Hepatocyte (in vitro differentiated cells and primary cell): ENCODE data around the genes LPIN3 and GTSF1L.

DNA sequence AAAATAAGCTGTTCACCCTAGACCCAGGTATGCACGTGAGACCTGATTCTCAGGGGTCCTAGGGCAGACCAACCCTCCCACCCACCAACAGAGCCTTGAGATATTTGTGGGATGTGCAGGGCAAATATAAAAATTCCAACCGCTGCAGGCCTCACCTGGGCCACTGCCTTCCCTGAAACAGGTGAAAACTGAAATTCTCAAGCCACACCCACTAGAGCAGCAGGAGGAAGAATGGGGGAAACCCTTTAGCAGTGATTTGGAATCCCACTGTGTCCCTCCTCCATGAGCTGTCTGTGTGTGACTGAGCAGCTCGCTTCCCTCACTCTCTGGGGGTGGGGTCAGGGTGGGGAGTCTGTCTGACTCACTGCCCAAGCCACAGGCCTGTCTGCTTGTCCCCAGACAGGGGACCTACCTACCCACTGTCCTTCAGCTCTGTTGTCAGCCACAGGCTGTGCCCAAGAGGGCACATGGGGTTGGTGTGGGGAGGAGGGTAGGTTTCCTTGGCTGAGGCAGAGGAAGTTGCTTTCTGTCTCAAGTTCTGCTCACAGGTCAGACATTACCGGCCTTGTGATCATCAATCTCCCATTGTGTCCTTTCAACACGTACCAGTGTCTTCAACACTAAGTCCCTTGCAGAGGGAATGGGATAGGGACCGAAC is 127.1 kb downstream of the MAFB start:
- RAMPAGE, long total RNA = no peak
- RRBS = no CpG with 5 or more reads among the region's 6 CpGs

DNA sequence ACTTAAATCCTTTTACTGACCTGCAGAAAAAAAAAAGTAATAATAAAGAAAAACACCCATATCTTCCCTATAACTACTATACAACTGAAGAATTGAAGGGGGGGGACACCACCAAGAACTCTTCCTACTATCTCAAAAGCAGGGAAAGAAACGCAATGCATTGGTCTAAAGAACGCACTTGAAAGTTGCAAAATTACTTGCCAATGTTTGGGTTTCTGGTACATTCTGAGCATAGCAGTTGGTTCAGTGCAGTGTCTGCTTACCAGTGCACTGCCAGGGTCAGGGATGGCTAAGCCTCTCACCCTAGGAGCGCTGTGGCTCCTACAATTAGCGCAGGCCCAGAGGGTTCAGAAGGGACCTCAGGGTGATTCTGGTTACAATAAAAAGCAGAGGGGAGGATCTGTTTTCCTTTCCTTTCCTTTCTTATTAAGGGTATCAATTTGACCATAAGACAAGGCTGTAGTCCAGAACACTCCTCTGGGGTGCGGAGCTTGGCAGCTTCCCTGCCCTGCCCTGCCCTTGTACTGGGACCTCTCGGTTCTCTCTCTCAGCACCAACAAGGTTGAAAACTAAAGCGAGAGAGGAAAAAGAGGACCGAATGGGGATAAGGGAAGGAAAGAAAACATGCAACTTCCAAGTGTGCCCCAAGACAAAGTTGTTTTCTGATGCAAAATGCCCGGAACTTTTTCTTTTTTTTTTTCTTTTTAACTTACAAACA is 2.6 kb downstream of the MAFB start:
- RAMPAGE, long total RNA = no peak
- RRBS = no CpG with 5 or more reads among the region's 9 CpGs

GRCh38 chr20:40687314-40688323 is 1.4 kb downstream of the MAFB start:
- RAMPAGE, long total RNA = no peak
- RRBS = 2% methylated on average over 30 of the region's 93 CpGs

- RAMPAGE, long total RNA = no peak
- RRBS = no CpG with 5 or more reads among the region's 41 CpGs
Measured at GRCh38 chr20:40691418-40692302, 2.6 kb upstream of the MAFB start.

DNA sequence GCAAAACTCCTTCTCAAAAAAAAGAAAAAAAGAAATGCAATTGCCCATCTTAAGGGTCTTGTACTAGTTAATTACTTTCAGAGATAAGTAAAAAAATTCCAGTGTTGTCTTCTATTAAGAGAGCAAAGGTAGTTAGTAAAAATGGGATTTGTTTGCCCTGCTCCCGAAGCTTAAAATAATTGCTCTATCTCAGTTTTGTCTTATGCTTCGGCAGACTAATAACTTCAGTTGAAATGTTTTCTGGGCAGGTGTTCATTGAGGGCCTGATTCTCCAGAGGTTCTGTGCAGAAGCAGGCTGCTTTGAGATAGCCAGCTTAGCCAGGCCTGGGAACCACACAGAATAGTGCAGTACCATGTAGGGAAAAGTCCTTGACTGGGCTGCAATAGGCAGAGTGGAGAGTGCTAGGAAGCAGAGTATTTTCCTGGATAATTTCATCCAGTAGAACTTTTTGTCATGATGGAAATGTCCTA is 15.7 kb downstream of the TOP1 start:
- RAMPAGE, long total RNA = no peak
- RRBS = no CpG with 5 or more reads among the region's 2 CpGs

- RAMPAGE, long total RNA = no peak
- RRBS = no CpG with 5 or more reads among the region's 6 CpGs
Measured at GRCh38 chr20:41048533-41049312, 20.1 kb downstream of the TOP1 start.

- RAMPAGE, long total RNA = no peak
- RRBS = no CpG with 5 or more reads among the region's 1 CpG
Measured at GRCh38 chr20:41080945-41081435, 52.4 kb downstream of the TOP1 start.

DNA sequence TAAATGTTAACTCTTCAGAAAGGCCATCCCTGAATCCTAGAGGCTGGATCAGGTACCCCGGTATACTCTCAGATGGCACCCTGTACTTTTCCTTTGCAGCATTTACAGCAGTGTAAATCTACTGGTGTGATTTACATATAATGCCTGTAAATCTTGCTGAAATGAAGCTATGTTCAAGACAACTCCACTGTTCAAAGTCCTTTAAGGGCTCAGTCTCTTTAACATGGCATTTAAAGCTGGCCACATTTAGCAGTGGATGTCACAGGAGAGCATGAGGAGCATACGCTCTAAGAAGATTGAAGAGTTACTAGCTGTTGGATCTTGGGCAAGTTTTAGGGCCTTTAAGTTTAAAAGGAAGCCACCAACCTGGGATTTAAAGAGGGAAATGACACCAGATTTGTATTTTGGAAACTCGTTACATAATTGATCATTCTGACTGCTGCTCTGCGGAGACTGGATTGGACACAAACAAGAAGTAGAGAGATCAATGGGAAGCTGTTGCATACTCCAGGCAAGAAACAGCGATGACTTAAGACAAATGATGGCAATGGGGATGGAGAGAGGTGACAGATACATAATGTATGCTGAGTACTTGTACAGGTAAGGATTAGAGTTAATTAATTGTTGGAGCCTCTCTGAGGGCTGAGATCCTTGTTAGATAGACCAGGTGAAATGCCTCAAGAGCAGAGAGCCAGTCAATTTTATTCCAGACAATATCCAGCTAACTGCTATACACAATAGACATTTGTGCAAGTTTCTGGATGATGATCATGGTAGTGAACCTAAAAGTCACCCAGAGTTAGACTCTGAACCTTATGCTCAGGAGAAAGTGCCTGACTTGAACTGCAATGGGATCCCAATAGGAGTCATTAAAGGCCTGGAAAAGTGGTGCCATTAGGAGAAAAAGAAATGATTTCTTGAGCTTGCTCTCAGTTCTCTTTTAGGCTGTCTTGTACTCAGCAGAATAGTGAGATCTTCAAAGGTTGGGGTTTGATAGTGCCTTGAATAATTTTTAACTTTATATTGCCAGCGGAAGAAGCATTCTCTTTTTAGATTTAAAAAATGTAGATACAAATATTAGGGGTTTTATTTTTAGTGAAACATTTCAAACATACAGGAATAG is 33.1 kb upstream of the PLCG1 start:
- RAMPAGE, long total RNA = no peak
- RRBS = no CpG with 5 or more reads among the region's 6 CpGs

DNA sequence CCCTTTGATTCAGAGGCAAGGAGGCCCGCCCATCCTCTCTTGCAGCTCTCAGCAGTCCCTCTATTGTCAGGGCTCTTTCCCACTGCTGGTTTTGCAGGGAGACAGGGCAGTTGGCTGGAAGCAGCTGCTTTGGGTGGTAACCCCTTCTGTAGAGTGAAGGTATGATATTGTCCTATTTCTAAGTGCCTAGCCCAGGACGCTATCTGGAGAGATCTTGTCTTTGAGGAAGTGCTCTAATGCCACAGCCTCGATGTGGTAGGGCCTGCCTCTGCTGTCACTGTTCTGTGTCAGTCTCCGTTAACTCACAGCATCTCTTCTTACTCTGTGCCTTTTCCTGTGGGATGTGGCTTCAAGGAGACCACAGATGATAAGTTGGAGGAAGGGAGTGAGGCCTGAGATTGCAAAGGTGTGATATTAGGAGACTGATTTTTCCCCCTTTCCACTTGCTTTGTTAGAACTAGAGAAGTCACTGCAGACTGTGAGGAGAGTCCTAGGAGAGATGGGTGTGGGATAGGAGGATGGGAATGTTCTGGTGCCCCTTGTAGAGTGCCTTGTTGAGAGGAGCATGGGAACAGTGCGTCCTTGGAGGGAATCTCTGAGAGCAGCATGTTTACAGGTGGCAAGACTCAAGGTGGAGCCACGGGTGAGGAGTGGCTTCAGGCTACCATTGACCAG is 5.8 kb downstream of the PLCG1 start:
- RAMPAGE, long total RNA = no peak
- RRBS = no CpG with 5 or more reads among the region's 6 CpGs

DNA sequence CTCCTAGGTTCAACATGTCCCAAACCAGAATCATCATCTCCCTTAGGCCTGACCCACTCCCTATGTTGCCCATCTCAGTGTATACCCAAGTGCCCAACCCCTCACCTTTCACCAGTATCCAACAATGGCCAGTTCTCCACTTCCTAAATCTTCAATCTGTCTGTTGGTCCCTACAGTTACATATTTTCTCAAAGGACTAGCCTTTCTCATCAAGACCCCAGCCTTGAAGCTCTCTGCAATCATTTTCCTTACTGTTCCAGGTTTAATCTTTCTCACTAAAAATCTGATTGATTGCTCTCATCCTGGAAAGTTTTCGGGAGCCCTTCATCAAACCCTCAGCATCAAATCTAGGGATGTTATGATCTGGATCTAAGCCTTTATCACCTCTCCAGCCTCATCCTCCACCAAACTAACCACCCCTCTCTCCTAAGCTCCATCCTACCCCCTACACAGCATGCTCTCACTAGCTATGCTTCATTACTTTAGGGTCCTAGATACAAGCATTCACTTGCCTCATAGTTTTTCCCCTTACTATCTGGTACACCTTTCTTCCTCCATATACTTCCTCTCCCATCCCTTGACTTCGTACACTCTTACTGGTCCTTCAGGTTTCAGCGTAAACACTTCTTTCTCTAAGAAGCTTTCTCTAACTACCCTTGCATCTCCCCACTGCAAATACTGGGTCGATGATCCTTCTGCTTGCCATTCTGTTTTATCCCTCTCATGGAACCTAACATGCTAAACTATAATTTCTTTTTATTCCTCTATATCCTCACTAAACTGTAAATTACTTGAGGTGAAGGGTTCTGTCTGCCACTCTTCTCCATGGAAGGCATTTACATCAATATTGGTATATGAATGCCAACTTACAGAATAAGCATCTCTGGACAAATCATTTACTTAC is 32.9 kb downstream of the ZHX3 start:
- RAMPAGE, long total RNA = no peak
- RRBS = no CpG with 5 or more reads among the region's 4 CpGs

DNA sequence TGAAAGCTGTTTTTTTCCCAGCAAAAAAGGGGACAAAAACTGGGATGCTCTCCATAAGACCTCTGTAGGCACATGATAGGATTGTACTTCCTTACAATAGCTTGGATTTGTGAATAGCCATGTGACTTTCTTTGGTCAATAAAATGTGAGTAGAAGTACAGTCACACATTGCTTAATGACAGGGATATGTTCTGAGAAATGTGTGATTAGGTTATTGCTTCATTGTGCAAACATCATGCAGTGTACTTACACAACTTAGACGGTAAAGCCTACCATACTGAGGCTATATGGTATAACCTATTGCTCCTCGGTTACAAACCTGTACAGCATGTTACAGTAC is 4.1 kb upstream of the ZHX3 start:
- RAMPAGE, long total RNA = no peak
- RRBS = no CpG with 5 or more reads among the region's 2 CpGs

DNA sequence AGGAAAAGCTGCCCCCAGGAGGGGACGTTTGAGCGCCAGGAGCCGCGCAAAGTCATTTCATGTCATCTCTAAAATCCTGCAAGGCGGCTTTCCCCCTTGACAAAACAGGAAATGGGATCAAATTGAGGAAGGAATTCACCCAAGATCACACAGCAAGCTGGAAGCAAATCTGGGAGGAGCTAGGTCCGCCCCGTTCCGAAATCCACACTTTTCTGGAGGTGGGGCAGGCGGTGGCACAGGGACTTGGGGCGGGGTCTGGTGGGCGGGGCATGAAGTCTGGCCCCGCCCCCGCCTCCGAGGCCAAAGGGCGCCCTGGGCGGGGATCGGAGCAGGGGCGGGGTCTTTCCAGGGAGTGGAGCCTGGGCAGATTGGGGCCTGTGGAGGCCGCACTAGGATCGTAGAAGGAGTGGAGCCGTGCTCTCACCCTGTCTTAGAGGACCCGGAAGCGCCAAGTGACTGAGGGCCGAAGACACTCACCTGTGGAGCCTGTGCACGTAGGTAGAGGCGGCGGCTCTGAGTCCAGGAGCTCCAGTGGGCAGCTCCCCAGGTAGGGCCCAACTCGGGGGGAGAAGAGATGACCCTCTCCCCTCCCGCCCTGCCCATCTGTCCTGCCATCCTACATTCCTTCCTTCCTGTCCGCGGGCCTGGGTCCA is at the start of gene LPIN3:
LPIN3 (plus strand) TSS at position 366 of the 653 bp plus-strand sequence.
- RAMPAGE, long total RNA = no peak
- RRBS = no CpG with 5 or more reads among the region's 31 CpGs

DNA sequence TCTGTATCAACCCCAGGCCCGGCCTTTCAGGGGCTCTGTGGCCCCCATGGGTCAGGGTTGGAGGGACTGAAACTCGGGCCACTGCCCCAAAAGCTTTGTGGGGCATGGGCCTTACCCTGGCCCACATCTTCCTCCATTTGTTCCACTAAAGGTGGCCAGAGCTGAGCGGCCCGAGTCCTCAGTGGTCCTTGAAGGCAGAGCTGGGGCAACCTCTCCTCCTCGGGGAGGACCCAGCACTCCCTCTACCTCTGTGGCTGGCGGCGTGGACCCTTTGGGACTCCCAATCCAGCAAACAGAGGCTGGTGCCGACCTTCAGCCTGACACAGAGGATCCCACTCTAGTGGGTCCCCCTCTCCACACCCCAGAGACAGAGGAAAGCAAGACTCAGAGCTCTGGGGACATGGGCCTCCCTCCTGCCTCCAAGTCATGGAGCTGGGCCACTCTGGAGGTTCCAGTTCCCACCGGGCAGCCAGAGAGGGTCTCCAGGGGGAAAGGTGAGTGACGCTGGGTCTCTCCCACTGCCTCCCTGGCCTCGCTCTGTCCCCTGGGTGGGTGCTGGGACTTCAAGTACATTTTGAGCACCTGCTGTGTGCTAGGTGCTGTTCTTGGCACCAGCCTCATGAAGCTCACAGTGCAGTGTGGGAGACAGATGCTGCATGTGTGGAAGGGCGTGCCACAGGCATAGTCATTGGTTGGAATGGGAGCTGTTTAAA is 9.4 kb downstream of the LPIN3 start:
- RAMPAGE, long total RNA = no peak
- RRBS = 92% methylated on average over 1 of the region's 12 CpGs

GRCh38 chr20:41358526-41359273 is 7.9 kb downstream of the EMILIN3 start:
- RAMPAGE, long total RNA = no peak
- RRBS = no CpG with 5 or more reads among the region's 15 CpGs

GRCh38 chr20:41366315-41366628 is 346 bp downstream of the EMILIN3 start:
- RAMPAGE, long total RNA = no peak
- RRBS = 3% methylated on average over 27 of the region's 50 CpGs

DNA sequence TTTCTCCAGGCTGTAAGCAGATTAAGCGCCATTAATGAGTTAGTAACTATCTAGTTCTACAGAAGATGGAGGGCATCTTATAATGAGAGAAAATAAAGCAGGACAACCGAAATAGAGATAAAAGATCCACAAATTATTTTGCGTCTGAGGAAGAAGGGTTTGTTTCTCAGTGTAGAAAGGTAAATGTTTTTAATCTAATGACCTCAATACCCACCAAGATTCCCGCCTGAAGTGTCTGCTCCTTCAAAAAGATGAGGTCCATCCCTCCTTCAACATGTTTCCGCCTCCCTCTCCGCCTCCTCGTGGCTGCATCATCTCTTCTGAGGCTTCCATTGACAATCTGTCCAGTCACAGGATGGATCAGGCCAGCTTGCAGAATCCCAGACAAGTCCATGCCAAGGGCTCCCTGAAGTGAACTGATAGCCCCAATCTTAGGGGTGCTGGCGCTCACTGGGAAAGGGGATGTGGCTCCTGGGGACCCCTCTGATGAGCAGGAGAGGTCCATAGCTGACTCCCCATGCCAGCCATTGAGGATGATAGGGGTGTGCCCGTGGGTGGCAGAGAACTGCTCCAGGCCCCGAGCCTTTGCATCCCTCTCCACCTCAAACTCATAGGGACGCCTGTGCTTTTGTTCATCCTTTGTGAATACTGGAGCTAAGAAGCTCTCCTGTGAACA is 48.5 kb upstream of the EMILIN3 start:
- RAMPAGE, long total RNA = no peak
- RRBS = no CpG with 5 or more reads among the region's 11 CpGs

DNA sequence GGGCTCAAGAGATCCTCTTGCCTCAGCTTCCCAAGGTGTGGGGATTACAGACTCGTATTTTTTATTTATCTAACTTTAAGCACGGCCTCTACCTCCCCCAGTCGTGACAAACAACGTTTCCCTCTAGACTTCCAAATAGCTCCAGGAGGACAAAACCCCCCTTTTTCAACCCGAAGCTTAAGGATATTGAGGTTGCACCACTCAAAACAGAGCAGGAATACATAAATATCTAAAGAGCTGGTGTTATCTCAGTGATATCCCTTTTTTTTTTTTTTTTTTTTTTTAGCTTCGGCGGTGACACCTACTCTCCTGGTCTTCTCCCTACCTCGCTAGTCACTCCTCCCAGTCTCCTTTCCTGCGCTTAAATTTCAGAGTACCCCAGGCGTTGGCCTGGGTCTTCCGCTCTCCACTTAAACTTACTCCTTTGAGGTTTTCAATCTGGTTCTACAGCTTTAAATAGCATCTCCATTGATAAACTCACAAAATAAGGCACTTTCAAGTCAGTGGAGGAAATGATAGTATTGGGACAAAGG is 1.0 kb upstream of the SRSF6 start:
- RAMPAGE, long total RNA = no peak
- RRBS = no CpG with 5 or more reads among the region's 11 CpGs

GRCh38 chr20:43513822-43514086 is 6.3 kb downstream of the L3MBTL1 start:
- RAMPAGE, long total RNA = no peak
- RRBS = 45% methylated on average over 7 of the region's 17 CpGs

- RAMPAGE, long total RNA = no peak
- RRBS = no CpG with 5 or more reads among the region's 6 CpGs
Measured at GRCh38 chr20:43726654-43727146, at the start of gene GTSF1L. GTSF1L (minus strand) TSS chr20:43727002.

- RAMPAGE, long total RNA = no peak
- RRBS = 3% methylated on average over 18 of the region's 40 CpGs
Measured at GRCh38 chr20:43915916-43916278, 1.2 kb downstream of the TOX2 start.